H9 (cell line): ENCODE data around the gene OXGR1.

GRCh38 chr13:95713575-95713922, 36.6 kb downstream of the DNAJC3 start:
- PRO-cap: no peak

GRCh38 chr13:95897890-95898602, 155.2 kb downstream of the UGGT2 start:
- PRO-cap: no peak

GRCh38 chr13:96090281-96091006, 537 bp downstream of the HS6ST3 start:
- PRO-cap: no peak

DNA sequence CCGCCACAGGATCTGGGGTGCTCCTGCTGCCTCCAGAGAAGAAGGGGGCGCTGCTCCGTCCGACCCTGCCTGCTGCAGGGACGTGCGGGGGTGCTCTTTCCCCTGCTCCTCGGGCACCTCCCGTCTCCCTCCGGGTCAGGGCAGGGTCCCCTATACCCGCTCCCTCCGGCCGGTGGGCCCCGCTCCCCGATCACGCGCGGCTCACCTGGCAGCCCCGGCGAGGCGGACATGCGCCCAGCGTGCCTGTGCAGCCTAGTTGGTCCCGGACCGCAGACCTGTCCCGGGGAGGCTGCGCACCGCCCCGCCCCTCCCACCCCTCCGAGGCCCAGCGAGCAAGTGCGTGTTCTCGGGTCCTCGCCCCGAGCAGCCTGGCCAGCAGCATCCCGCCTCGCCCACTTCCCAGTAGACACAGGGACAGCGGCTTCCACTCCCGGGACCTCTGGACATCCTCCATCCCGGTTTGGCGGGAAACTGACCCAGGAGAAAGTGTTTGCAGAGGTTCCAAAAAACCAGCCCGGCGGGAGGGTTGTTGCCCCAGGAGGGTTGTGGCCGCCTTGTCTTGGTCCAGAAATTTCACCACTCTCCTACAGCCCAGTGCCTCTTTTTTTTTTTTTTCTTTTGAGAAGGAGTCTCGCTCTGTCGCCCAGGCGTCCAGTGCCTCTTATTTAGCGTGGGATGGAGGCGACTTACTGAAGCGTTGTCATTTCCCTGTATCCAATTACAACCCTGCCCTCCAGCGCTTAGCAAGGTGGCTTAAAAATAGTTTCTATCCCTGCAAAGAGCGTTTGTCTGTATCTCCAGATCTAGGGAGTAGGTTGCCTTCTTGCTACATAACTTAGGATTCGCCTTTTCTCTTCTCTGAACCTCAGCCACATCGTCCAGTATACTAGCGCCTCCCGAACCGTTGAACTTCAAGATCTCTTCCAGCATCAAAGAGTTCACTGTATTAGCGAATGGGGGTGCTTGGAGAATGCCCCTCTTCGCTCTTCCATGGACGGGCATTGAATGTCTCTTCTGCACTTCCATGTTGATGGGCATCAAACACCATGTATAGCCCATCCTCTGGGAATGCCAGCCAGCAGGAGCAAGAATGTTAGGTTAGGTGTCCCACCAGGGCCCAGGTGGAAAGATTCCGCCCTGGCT, at the start of gene OXGR1:
OXGR1 (minus strand) TSS at position 384 of the 1,143 bp plus-strand sequence.
- PRO-cap: no peak

DNA sequence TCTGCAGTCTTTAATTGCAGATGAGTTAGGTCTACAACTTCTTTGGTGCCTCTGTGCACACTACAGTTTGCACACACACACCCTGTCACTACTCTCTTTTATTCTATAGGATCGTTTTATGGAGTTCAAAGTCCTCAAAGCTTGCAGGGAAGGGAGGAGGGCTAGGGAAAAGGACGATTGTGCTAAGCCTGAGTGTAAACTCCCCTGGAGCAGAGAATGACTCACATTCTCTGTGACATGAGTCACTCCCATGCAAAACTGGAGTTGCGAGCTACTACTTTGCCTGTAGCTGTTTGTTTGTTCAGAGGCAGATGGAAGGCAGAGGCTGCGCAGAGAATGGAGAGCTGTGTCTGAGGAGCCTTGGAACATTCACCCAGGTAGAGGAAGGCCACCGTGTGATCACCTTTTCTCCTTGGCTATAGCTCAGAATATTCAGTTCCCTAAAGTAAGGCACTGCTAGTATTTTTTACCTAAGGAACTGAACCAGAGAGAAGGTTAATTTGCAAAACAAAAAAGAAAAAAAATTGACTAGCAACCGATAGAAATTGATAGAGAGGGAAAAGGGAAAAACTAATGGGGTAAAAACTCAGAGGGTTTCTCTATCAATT, 80.5 kb upstream of the MBNL2 start:
- PRO-cap: unidirectional peak, plus-strand start at position 304 of the sequence

DNA sequence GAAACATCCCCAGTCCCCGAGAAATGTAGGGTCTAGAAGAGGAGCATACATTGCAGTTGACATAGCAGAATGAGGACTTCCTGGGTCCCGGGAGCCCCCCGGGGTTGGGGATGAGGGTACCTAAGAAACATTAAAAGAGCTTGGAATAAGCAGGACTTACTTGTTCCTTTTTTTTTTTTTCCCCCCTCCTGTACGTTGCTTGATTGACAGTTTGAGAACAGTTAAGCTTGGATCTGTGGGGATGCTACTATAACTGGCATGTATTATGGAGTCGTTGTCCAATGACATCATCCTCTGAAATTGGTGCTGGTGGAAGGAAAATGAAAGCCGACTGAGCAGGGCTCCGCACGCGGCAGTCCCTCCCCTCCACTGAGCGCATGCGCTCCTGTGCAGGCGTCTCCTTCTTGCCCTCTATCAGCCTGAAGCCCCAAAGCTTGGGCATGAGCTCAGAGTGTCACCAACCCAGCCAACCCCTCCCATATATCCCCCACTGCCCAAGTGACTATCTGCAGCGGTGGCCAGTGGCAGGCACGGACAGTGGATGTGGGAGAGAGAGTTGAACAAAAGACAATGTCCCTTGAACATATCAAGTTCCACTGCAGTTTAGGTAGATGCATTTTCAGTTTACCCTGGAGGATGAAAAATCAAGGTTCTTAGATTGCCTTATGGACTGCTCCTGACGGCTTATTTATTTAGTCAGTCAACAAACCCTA, 20.6 kb downstream of the MBNL2 start:
- PRO-cap: no peak

- PRO-cap: no peak
Observed at GRCh38 chr13:97275513-97276579, 53.7 kb downstream of the MBNL2 start.

DNA sequence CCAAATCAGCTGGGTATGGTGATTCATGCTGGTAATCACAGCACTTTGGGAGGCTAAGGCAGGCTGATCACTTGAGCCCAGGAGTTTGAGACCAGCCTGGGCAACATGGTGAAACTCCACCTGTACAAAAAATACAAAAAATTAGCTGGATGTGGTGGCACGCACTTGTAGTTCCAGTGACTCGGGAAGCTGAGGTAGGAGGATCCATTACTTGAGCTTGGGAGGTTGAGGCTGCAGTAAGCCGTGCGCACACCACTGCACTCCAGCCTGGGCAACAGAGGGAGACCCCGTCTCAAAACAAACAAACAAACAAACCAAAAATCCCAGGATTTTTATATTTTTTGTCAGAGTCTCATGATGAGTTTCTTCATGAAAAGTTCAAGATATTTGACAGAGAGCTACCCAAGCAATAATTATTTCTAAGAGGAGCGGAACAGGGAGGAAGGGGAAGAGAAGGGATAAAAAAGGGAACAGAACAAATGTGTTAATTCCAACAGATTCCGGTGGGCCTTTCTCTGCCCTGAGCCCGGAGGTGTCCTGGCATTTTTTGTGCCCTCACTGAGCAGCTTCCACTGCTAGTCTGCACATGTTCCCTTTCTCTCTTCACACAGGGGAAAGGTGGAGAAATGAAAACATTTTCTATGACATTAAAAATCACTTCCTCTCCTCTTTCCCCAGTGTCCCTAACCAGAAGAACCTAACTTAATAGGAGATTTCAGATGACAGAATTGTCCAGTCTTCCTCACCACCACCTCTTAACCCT, 83.5 kb downstream of the MBNL2 start:
- PRO-cap: no peak

GRCh38 chr13:97433075-97434025, 619 bp upstream of the RAP2A start:
- PRO-cap: bidirectional peak, plus-strand start at chr13:97433248, minus-strand start at chr13:97432945; bidirectional peak, plus-strand start at chr13:97433463, minus-strand start at chr13:97433488; bidirectional peak, plus-strand start at chr13:97434230, minus-strand start at chr13:97433927

- PRO-cap: no peak
Observed at GRCh38 chr13:97455939-97456605, 22.1 kb downstream of the RAP2A start.

DNA sequence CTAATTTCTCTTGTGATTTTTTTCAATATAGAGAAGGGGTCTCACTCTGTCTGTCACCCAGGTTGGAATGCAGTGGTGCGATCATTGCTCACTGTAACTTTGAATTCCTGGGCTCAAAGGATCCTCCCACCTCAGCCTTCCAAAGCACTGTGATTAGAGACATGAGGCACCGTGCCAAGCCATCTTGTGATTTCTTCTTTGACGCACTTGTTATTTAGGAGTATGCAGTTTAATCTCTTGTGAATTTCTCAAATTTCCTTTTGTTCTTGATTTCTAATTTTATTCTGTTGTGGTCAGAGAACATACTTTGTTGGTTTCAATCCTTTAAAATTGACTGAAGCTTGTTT, 14.4 kb downstream of the IPO5 start:
- PRO-cap: no peak

DNA sequence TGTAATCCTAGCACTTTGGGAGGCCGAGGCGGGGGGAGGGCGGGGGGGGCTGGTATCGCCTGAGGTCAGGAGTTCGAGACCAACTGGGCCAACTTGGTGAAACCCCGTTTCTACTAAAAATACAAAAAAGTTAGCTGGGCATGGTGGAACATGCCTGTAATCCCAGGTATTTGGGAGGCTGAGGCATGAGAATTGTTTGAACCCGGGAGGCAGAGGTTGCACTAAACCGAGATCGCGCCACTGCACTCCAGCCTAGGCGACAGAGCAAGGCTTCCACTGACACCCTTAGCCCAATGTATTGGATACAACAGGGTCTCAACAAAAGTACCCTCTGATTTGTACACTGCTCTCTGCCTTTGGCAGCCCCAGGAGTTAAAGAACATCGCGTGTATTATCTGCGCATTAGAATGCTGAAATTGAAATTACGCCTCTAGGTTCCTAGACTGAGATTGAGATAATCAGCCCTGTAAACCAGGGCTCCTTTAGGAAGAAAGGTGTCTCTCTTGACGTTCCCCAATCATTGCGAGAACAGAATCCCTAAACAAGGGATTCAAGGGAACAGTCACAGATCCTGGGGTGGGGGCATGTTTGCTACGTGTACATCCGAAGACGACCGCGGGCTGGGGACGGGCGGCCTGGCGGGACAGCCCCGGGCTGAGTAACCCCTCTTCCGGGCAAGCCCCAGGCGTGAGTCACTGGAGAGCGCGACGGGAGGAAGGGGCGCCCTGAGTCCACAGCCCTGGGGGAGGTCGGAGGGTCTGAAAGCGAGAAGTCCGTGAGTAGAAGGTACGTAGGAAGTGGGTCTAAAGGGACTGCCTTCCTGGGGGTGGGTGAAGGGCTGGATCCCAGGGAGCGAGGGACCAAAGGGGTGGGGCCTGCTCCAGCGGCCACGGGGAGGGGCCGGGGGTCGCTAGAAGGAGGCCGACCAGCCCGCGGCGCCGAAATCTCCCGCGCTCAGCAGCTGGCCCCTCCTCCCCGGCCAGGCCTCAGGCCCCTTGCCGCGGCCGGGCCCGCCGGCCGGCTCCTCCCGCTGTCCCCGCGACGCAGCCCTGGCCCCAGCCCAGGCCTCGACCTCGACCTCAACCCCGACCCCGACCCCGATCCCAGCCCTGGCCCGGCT, 22.1 kb downstream of the IPO5 start:
- PRO-cap: unidirectional peak, plus-strand start at position 240 of the sequence; bidirectional peak, plus-strand start at position 688 of the sequence, minus-strand start at position 764 of the sequence

GRCh38 chr13:98202032-98202596, 25.0 kb upstream of the RNF113B start:
- PRO-cap: no peak

- PRO-cap: no peak
Observed at GRCh38 chr13:98267102-98267626, 90.1 kb upstream of the RNF113B start.

DNA sequence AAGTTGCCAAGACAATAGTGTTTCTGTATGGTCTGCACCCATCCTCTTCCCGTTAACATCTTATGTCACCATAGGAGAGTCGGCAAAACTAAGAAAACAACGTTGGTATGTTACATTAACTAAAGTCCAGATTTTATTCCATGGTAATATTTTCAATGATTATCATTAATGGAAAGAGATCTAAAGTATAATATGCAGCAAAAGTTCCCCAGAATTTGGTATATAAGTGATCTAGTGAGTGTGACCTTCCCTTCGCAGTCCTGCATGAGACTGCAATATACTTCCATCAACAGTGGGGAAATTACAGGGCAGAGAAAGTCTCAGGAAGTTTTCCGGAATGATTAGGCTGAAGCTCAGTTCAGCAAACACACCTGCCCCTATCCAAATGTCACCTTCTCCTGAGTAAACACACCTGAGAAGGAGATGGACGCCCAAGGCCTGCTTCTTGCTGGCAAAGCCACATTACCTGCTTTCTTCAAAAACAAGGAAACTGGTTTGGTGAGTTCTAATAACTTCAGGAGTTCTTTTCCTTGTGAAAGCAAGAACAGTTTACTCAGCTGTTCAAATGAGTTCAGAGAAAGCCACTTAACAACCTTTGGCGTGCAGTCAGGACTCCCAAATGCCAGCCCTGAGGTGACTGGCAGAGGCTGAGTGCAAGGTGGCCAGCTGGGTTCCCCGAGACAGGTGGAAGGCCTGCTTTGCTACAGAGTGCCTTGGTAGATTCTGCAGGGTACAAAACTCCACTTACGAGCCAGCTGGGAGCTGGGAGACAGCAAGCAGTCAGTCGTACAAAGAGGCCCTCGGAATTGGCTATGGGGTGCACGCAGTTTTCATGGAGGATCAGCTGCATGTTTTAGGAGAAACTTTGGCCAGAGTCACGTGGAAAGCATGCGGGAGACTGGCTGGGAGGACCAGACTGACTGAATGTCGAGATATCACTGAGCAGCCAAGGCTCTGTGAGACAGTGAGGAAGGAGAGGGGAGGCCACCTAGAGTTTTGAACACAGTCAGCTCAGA, 160.5 kb downstream of the STK24 start:
- PRO-cap: no peak

GRCh38 chr13:98430897-98431573, 145.9 kb downstream of the STK24 start:
- PRO-cap: no peak

DNA sequence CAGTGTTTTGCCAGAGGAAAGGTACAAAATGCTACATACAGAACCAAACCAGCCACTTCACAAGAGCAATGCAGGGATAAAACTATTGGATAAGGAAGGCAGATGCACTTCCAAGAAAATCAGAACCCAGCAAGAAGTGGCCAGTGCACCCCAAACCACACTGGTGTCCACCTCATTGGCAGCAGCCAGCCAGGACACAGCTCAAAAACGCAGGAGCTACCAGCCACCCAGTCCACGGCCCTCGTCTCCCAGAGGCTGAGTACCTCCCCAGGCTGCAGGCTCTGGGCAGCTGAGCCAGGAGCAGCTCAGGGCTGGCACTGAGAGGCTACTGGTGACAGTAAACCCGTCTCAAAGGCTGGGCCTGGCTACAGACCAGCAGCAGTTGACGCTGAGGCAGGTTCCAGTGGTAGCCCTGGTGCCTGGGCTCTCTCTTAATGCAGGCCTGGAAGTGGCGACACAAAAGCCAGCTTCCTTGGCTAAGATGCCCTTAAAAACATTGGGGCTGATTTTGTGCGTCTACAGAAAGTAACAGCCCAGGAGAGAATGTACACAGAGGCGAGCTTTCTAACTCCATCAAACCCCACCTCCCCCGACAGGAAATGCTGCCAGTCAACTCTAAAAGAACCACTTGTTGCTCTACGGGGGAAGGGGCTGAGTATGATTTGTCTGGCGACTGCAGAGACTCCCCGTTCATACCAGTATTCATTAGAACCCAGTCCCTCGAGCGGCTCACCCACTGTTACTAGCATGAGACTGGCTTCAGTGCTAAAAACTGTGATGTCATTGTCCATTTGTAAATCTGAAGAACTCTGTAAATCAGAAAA, 126.3 kb downstream of the STK24 start:
- PRO-cap: no peak

GRCh38 chr13:98474724-98475426, 102.0 kb downstream of the STK24 start:
- PRO-cap: no peak

GRCh38 chr13:98535518-98536042, 41.3 kb downstream of the STK24 start:
- PRO-cap: no peak

- PRO-cap: no peak
Observed at GRCh38 chr13:98542091-98542815, 34.7 kb downstream of the STK24 start.